ENCODE results near the gene ACAP2.

DNA sequence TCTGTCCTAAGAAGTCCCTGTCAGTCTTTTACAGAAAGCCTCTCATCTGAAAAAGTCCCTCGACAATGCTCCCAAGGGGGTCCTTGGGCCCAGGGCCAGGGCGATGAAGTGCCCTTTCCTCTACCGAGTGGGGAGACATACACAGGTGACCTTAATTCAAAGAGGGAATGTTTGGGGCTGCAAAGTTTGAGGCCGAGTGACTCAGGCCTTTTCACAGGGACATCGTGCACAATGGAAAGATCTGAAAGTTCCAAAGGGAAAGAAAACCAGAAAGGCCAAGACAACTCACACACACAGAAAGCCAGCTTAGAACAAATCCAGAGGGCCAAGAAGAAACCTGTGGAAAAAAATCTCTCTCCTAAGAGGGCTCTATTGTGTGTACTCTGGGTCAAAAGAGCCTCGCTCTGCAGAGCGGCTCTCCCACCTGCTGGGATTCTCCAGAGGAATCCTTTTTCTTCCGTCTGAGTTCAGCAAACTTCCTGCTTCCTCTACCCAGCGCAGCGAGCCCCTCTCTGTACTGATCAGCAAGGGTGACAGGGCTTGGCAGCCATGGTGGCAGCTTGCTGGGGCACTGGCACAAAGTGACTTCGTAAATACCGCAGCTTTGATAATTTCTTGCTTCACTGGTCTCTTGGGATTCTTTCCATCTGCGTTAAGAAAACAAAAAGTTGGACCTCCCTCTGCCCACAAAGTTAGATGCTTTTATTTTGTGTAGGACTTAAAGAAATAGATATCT, 259.1 kb downstream of the OPA1 start:
- PRO-cap: no peak

- PRO-cap: bidirectional peak, plus-strand start at chr3:193869444, minus-strand start at chr3:193869292; bidirectional peak, plus-strand start at chr3:193870029, minus-strand start at chr3:193869781
Observed at GRCh38 chr3:193869225-193870255, 266.4 kb upstream of the HES1 start.

DNA sequence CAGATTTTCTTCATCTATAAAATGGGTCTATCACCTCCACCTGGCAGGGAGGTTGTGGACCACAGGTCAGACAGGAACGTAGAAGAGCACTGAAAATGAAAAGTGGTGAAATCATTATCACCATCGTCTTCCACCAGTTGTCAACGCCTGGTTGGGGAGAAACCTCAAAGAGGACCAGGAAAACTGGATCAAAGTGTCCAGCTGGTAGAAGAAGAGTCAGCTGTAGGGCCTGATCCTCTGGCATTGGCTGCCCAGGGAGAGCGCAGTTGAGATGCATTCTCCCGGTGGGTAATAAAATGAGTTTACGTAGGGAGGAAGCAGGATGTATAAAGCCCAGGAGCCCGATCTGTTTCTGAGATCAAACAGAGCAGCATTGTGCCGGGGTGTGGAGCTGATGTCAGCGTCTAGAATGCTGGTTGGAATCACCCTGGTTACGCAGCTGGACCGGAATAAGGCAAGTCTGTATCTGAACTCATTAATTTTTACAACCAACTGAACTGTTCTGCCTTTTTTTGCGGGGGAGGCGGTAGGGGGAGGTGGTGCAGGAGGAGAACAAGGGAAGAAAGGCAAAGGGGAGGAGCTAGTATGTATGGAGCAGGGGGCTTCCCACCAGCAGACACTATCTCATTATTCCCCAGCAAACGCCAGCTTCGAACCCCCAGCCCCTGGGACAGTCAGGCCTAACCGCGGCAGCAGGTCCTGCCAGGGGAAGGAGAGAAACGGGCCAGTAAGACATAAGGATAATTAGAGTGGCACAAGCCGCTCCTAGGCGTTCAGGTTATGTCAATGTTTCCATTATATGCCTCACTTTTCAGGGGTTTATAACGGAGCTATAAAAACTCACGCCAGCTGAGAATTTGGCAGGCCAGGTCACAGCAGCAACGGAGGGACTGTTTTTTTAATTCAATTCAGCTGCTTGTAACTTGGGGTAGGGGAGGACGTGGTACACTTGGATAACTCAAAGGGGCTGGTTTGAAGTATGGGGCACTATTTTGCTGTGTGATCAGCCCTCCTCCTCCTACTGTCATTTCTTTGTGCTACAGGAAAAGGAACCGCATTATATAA, 175.4 kb upstream of the HES1 start:
- PRO-cap: no peak

GRCh38 chr3:194247070-194247797, 103.9 kb downstream of the CPN2 start:
- PRO-cap: no peak

DNA sequence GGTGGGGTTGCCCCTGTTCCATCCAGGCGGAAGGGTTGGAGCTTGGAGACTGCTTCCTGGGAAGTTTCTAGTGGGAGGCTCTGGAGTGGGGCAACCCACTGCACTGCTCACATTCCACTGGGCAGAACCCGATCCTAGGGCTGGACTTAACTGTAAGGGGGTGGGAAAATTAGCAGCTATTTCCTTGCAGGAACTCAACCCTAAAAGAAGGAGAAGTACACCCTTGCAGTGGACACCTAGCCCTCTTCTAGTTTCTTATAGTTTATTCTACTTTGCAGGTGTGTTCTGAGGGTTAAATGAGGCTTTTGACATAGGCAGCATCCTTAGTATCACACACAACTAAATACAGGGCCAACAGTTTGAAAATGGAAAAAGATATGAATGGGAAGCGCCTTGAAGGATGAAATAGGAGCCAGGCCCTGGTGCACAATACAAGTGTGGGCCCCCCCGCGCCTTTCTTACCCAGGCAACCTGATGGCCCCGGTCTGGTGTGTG, 102.1 kb downstream of the CPN2 start:
- PRO-cap: no peak

DNA sequence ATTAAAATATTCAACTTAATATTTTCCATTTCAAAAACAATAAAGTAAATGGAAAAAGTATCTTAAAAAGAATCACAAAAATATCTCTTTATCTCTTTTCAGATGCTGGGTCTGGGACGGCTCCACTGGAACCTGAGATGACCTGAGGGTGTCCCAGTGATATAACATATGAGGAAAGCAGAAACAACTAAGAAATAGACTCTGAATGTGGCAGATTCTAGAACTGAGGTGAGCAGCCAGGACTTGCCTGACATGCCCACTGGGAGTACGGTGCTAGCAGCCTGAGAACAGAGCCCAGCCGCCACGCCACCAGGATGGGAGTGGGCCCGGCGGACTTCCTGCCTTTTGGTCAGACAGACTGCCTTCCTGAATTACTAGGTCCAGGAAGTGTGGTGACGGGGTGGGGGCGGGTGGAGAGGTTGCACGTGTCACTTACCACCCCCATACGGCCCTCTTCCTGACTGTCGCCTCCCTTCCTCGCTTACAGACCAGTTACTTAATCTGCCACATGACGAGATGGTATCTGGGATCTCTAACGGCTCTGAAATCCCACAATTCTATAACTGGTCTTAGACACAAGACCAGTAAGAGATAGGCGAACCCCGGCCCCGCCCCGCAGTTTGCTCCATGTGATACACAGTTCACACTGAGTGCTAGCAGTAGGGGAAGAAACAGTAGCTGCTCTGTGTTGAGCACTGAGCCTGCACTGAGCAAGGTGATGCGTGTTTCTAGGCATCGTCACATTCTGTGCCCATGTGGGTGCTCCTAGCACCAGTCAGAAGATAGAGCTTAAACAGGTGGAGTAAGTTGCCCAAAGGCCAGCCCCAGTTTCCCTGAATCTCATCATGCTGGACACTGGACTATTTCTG, 95.8 kb downstream of the CPN2 start:
- PRO-cap: no peak

- PRO-cap: unidirectional peak, plus-strand start at chr3:194333426; unidirectional peak, plus-strand start at chr3:194333461; bidirectional peak, plus-strand start at chr3:194333856, minus-strand start at chr3:194333681
Observed at GRCh38 chr3:194332967-194334261, 17.7 kb downstream of the CPN2 start.

DNA sequence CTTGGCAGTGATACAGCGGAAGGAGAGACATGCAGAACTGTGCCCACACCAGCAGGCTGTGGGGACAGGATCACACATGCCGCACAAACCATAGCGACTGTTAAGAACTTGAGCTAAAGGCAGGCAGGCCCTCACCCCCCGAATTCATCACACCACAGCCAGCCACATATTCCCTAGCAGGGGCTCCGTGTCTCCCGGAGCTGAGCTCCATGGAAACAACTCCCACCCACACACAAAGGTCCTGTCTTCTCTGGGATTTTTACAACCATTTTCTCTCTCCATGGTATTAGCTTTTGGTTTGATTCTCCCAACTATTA, 3.0 kb upstream of the GP5 start:
- PRO-cap: no peak

GRCh38 chr3:194632561-194633251, 513 bp downstream of the TMEM44 start:
- PRO-cap: unidirectional peak, plus-strand start at chr3:194633147

GRCh38 chr3:194824583-194825172, 139.0 kb downstream of the FAM43A start:
- PRO-cap: no peak

DNA sequence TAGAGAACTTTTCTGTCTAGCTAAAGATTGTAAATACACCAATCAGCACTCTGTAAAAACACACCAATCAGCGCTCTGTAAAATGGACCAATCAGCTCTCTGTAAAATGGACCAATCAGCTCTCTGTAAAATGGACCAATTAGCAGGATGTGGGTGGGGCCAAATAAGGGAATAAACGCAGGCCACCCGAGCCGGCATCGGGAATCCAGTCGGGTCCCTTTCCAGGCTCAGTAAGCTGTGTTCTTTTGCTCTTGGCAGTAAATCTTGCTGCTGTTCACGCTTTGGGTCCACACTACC, 154.9 kb downstream of the FAM43A start:
- PRO-cap: no peak

DNA sequence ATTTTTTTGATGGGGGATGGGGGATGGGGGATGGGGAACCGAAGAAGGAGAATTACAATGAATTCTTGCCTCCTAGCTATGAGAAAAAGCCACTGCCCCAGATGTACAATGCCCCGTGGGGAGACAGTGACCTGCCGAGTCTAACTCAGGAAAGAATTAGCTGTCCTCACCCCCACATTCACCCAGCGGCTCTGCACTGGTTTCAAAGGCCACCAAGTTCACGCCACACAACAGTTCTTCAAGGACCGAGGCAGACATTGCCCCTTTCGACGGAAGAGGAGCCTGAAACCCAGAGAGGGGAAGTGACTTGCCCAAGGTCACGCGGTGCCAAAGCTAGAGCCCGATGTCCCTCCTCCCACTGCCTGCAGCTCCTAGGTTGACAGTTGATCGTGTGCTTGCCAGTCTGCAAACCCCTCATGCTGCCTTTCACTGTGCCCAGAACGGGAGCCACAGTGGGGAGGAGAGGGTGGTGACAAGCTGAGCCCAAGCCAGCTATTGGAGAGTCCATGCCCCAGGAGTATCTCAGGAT, 231.0 kb downstream of the XXYLT1 start:
- PRO-cap: no peak

GRCh38 chr3:195119424-195120800, 151.0 kb downstream of the XXYLT1 start:
- PRO-cap: no peak

DNA sequence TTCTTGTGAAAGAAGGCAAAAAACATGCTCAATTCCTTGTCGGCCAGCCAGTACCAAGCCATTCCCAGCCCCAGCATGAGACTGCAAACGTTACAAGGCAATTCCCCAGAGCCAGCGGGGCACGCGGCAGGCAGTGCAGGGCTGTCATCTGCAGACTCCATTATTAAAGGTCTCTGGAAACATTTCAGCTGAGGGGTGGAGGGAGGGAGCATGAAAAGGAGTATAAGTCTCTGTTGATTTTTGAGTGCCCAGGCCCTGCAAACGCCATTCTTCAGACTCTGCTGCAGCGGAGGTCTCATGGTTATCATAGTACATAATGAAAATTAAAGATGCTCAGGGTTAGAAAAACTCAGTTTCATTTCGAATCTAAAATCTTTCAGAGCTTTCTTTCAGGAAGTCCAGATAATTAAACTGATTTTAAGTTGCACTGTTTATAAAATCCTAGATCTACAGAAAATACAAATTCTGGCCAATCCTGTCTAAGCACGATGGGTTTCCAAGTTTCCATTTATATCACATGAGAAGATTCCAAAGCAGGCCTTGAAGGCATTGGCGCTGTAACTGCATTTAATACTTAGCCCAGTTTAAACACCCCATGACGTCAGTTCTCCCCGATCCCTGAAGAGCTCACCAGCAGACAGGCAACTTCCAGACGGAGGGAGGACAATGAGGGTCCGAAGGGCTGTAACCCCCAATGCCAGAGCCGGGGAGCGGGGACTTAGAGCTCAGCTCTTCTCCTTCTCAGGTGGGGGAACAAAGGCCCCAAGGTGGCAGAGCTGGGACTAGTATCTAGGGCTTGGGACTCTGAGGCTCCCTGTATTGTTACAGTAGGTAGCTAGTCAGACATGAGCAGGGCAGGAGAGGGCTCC, 117.5 kb downstream of the XXYLT1 start:
- PRO-cap: no peak

DNA sequence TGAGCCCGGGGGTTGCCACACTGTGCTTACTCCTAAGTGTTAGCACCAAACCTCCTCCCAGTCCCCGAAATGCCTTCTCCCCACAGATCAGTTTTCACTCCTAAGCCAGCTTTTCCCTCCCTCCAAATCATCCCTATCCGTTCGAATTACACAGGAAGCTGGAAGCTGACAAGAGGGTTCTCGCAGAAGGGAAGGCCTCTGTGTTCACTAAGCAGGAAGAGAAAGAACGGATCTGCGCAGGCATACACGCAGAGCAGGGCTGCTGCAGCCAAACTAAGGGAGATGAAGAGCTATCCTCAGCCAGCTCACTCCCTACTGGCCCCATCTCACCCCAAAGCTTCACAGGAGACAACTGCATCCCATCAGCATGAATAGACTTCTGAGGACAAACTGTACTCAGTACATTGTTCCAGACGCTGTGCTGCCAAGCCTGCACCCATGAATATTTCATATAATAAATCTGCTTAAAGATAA, 32.3 kb downstream of the XXYLT1 start:
- PRO-cap: no peak

GRCh38 chr3:195307228-195307581, 36.2 kb upstream of the XXYLT1 start:
- PRO-cap: no peak

DNA sequence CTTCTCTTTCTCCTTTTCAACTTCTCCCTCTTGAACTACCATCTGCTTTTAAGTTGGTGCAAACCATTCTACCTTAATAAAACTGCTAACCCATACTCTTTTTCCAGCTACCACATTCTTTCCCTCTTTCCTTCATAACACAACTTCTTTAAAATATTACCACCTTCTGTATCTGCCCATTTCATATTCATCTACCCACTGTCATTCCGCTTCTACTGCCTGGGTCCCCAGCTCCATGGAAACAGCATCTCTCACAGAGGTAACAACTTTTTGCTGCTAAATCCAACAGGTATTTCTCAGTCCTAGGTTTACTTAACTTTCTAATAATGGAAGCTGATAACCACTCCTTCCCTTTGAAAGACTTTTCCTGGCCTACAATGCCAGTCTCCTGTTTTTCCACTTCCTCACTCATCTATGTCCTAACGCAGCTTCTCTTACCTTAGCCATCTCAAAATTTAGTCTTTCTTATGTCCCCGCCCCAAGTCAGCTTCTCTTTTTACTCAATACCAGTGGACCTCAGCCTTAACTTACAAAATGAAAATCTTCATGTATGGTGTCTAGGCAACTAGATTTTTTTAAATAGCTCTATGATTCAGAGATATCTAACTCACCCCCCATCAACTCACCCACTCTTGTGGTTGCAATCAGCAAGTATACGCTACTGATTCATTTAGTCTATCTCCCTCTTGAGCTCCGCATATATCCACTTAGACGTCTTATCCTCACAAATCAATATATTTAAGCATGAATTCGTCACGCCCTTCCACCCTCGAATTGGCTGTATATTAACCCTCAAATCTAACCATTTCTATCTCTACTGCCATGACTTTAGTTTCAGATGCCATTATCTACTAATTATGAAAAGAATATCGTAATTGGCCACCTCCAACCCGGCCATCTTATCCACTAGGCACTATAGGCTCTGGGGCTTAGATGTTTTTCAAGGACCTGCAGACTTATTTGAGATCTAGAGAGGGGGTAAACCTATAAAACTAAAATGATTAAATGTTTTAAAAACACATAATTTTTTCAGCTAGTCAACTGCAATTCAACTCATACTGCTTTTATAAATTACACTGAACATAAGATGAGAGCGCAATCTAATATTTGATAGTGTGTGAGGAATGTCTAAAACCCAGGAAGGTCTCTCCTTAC, 58.9 kb upstream of the XXYLT1 start:
- PRO-cap: no peak

GRCh38 chr3:195442713-195443588, at the start of gene ACAP2:
Gene ACAP2 (minus strand): TSS chr3:195443020.
- PRO-cap: bidirectional peak, plus-strand start at chr3:195442820, minus-strand start at chr3:195442813; bidirectional peak, plus-strand start at chr3:195443393, minus-strand start at chr3:195443014

DNA sequence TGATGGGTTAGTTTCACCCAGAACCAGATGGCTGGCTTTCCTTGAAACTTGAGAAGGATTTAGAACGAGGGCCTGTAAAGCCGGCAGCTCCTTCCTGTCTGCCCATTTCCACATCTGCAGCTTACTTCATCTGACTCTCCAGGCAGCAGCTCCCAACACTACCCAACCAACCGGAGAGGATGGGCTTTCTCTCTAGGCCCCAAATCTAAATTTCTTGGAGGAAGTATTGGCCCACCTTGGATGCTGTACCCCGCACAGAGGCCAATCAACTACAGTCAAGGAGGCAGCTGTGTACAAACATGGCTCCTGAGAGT, 7.8 kb upstream of the ACAP2 start:
- PRO-cap: no peak

DNA sequence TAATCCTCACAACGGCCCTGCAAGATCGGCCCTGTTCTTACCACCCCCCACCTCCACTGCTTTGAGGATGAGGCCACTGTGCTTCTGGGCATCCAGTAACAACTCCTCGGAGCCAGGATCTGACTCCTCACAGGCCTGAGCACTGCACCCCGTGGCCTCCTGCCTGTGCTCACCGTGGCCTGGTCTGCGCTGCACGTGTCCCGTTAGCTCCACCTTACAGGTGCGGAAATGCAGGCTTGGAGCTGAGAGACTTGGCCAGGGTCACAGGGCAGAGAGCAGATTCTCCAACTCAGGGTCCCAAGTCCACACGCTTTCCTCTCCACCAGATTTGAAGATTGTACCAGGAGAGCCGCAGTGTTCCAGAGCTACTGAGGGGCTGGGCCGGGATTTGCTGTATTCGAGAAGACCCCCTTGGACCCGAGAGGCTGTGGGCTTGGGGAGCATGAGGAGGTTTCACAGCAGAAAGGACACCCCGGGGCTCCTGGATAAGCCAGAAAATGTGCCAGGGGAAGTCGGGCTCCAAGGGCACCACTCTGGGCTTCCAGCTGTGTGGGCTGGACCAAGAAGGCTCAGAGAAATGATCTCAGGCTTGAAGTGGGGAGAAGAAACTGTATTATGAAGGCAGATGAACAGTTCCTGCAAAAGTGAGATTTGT, 32.5 kb upstream of the APOD start:
- PRO-cap: no peak

Measured in Calu3 (cell line).